Occipital lobe (tissue), 2 donors: ENCODE data around the gene ACOX2.

DNA sequence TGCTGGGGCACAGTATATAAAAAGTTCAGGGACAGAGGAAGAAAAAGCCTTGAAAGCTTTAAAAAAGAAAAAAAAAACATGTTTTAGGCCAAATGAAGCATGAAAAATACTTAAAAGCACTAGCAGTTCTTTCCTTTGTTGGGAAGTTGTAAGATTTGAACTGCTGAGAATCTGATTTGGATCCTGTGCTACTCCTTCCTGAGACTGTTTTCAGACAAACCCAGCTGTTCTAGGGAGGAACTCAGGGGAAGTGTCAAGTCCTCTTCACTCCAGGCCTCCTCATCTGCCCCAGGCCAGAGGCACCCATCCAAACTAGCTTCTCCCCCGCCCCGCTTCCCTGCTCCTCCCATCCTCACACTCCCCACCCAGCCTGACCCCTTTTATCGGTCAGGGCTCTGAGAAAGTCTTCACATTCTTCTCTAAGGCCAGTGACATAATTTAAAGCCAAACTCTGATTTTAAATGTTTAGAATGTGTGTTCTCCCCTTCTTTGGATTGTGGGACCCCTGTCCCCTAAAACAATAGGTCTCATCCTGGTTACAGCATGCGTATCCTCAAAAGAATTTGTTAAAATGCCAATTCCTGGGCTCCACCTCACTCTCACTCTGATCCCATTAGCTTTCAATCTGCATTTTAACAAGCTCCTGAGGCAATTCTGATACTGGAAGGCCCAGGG lies 4.8 kb downstream of the IL17RD start:
- RAMPAGE, long total RNA, result no peak

DNA sequence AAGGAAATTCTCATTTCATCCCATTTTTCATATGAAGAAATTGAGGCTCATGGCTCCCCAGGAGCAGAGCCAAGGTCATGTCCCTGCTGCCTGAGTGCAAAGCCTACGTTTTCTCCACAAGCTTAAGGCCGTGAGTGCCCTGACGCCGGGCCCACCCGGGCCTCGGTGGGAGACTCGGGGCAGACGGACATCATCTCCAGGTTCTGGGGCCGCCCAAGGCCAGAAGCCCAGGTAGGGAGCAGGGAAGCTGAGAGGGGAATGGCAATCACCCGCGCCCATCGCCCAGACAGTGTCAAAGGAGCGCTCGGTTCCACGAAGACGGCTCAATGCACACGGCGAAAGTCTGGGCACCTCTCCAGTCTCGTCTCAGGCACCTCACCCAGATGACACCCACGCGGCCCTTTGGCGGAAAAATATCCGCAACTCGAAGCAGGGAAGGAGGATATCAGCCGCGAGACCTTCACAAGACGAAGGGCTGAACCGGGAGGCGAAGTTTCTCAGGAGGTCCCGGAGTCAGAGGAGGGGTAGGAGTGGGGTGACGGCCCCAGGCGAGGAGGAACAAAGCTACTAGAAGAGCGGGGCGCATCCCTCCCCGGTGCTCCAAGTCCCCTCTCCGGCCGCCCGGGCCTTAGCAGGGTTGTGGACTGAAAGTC lies 940 bp downstream of the IL17RD start:
- RAMPAGE, long total RNA, result no peak

- RAMPAGE, long total RNA, result no peak
Measured at GRCh38 chr3:57252480-57252792, 24.9 kb downstream of the APPL1 start.

- RAMPAGE, long total RNA, result no peak
Measured at GRCh38 chr3:57260579-57260853, 32.0 kb downstream of the ASB14 start.

DNA sequence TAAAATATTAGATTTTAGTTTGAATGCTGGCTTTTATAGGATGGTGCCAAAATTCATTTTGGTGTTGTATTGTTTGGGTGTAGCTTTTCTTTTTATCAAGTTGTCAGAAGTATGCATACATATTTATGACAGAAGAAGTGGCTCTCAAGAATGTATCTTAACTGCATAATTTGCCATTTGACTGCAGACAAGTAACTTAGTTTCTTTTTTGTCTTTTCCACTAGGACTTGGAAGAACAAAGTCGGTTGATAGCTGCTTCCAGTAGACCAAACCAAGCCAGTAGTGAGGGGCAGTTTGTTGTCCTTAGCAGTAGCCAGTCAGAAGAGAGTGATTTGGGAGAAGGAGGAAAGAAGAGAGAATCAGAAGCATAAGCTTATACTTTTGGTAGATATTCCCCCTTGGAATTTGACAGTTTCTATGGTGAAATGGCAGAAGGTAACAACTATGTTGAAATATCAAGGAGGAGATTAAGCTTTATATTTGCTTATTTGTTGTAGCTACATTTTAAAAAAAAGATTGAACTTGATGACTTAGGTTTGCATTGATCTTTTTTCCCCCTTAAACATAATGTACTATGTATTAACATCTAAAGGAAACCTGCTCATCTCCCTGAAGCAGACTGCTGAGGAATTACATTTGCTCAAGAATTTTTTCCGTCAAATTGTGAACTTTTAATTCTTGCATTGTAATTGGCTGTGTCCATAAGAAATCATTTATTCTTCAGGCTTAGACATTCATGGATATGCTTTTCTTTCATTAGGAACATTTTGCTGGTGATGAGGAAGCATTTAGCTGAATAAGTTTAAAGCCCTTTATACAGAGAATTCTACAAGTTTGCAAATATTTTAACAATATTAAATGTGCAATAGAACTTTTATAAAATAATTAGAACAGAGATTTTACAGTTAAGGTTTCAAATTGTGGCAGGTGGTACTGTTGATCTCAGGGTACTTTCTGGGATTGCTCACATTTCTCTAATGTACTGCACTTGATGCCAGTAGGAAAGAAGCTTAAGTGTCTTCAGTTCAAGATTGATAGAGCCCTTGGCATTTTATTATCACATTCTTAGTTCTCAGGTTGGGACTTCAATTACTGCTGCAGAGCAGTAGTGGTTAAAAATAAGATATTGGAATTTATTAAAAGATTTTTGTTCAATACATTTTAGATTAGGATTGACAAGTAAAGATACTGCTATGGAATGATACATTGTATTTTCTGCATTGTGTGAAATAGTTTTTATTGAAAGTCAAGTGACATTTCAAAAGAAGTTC lies 22.7 kb downstream of the ASB14 start:
- RAMPAGE, long total RNA, result no peak

DNA sequence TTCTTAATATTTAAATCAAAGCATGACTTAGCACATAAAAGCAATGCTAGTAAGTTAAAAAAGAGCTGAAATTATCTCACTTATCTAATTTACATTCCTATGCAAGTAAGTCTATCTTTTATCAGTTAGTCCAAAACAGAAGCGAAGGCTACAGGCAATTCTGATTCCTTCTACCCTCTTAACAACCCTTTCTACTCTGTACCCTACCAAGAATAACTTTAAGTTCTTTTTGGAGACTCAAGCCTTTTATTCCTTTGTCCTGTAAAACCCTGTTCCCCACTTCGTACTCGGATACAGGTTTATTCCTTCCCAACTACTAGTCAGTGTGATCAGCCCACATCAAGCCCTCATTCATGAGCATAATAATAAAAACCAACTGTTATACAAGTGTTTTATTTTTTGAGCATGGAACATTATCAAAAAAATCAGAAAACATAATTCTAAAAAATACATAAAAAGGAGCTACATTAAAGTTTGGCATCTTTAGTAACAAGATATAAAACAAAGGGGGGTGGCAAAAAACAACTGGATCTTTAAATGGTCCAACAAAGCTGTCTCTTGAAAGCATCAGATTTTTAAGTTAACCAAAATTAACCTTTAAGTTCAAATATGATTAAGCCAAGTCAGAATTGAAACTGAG lies 10.7 kb downstream of the ARF4 start:
- RAMPAGE, long total RNA, result no peak

- RAMPAGE, long total RNA, result no peak
Measured at GRCh38 chr3:57859084-57859433, 103.0 kb downstream of the SLMAP start.

DNA sequence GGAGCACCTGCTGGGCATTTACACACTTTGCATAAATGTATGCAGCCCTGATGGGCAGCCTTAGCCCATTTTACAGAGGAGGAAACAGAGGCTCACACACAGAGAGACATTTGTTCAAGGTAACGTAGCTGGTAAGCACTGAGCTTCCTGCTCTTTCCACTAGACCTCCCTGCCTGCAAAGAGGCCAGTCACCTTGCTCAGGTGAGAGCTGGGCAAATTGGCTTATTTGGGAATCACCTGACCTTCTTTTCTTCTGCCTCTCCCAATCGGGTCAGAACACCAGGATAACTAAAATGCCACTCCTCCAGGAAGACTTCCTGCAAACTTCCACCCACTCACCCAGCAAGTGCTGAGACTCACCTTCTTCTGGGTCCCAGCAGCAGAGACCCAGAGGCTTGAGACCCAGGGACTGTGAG lies 51.3 kb upstream of the FLNB start:
- RAMPAGE, long total RNA, result no peak

- RAMPAGE, long total RNA, result no peak
Measured at GRCh38 chr3:58102896-58103774, 94.9 kb downstream of the FLNB start.

DNA sequence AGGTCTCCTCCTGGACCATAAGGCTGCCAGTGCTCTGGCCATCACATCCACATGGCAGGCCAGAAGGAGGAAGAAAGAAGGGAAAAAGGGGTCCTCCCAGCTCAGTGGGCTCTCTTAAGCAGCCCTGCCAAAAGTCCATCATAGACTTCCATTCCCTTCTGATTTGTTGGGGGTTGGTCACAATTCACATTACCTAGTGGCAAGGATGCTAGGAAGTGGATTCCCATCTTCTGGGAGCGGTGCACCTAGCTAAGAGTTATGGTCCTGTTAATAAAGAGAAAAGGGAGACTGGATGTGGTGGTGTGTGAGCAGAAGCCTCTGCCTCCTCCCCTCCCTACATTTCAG lies 75.4 kb downstream of the DNASE1L3 start:
- RAMPAGE, long total RNA, result no peak

DNA sequence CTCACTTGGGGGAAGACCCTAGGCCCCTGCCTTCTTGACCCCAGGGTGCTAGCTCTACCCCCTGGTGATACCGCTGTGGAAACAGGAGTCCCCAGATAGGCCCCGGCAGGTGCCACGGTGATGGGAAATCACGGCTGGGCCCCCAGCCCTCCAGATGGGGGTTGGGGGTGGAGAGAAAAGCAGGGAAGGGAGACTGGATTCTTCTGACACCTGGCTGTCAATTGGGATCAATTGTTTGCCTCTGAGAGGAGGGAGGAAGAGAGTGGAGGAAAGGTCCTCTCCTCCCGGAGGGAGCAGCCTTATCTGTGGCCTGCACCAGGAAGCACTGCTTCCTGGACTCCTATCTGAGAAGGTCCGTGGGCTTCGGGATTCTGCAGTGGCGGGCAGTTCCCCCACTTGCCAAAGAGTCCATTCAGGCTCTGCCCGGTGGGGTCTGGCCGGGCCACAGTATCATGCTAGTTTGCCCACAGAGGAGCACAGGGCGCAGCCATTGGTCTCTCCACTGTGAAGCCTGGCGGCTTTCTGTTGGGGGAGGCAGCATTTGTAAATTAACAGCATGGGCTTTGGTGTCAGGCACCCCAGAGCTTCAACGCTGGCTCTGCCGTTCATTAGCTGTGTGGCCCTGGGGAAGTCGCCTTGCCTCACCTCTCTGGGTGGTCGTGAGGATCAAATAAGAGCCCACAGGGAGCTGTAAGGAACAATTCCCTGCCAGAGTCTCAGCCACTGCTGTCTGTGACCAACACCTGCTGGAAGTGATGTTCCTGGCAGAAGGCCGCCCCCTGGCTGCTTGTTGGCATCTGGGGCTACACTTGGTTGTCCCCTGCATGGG lies 37.3 kb downstream of the DNASE1L3 start:
- RAMPAGE, long total RNA, result no peak

GRCh38 chr3:58175309-58176101 lies 35.3 kb downstream of the DNASE1L3 start:
- RAMPAGE, long total RNA, result no peak

DNA sequence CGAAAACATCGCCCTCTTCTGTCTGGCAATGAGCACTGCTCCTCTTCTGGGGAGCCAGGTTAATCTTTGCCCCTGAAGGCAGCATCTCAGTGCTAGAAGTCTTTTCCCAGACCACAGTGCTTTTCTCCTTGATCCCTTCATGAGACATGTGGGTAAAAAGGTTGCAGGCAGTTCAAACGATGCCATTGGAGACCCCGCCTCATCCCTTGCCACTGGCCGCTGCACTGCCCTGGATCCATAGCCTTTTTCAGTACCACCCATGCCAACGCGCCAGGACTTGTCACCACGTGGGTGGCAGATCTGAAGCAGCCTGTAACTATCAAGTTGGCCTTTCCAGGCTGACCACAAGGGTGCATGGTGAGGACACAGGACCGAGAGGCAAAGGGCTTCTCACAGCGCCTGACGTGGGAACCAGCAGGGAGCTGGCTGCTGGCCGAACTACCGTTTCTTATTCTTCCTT lies 6.6 kb upstream of the DNASE1L3 start:
- RAMPAGE, long total RNA, result no peak

GRCh38 chr3:58238183-58238774 lies 687 bp downstream of the ABHD6 start:
- RAMPAGE, long total RNA, result no peak

GRCh38 chr3:58241603-58242200 lies 4.1 kb downstream of the ABHD6 start:
- RAMPAGE, long total RNA, result no peak

DNA sequence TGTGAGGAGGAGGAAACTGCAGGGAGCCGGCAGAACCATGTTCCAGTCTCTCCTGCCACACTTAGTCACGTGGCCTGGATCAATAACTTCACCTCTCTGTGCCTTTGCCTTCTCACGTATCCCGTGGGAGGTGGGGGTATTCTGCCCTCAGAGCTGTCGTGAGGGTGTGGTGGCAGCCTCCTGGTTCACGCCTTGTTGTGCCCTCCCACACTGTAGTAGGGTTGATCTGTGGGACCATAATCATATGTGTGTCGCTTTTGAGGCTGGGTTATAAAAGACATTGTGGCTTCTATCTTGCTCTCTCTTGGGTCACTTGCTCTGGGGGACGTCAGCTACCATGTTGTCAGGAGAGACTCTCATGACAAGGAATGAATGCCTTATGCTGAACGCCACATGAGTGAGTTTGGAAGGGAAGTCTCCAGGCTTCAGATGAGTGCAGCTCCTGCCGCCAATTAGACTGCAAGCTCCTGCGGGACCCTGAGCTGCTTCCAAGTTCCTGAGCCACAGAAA lies 4.2 kb upstream of the KCTD6 start:
- RAMPAGE, long total RNA, result no peak

DNA sequence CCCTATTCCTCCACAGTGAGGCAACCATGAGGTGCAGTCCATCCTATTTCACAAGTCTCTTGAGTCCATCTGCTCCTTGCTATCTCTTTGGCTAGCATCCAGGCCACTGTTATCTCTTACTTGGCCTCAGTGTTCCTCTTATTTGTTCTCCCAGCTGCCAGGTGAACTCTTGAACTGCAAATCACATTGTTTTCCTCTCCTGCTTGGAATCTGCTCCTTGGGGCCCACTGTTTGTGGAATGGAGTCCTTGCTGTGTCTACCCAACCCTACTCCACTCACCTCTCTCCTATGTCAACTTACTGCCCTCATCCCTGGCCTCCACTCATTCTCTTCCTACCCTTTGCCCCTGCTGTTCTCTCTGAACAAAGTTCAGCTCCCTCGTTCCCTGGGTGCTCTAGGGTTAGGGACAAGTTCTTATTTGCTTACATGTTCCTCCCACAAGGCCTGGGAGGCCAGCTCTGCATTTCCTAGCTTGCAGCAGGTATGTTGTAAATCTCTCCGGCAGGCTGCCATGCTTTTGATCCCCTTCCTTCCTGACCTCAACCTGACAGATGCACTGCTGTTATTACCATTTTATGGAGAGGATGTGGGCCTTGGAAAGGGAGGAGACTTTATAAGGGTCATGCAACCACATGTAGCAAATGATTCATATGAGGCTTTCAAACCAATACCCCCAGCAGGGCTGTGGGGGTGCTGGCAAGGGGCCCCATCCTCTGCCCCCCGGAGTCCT lies 991 bp downstream of the ACOX2 start:
- RAMPAGE, long total RNA, result no peak

GRCh38 chr3:58537025-58537703 lies at the start of gene ACOX2:
TSS of gene ACOX2 (minus strand) at chr3:58537190.
- RAMPAGE, long total RNA, result no peak

DNA sequence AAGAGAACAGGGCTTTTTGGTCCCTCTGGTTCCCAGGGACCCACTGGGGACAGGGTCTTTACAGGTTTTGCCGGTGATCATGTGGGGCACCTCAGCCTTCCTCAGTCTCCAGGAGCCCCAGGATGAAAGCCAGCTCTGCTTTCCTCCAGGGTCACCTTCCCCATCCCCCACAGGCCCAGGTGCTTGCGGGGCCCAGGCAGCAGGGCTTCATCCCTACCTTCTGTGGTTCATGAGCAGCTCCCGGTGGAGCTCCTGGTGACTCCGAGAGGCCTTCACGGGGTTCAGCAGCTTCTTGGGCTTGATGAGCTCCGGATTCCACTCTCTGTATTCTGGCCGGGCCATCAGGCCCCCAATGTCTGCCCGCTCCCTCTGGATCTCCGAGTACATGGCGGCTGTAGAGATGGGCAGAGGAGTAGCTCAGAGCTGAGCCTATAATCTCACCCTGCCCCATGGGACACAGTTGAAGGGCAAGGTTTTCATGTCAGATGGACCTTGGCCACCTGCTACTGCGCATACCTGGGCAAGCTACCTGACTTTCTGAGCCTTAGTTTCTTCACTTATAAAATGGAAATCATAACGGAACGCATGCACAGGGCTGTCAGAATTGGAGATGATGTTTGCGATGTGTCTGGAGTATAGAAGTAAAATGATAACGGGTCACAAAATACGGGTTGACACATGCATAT lies 7.6 kb downstream of the FAM107A start:
- RAMPAGE, long total RNA, result no peak

DNA sequence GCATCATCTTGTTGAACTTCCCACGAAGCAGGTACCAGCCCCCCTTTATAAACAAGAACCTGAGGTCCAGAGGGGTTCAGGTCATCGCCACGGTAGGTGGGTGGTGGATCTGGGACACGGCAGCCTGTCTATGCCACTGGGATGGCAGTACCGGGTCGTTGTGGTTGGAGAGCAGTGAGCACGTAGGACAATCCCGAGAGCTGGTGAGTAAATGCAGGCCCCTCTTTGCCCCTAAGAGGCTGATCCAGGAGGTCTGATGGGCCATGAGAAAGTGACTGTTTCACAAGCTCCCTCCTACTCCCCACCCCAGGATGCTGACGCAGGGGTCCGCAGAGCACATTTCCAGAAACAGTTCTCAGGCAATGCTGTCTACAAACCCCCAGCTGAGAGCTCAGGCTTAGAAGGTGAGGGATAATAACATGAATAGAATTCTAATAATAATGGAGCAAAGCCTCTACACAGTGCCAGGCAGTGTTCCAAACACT lies 40.5 kb downstream of the FAM3D start:
- RAMPAGE, long total RNA, result no peak